Airway epithelial cell (primary cell): Measurements from ENCODE around the gene MRLN.

DNA sequence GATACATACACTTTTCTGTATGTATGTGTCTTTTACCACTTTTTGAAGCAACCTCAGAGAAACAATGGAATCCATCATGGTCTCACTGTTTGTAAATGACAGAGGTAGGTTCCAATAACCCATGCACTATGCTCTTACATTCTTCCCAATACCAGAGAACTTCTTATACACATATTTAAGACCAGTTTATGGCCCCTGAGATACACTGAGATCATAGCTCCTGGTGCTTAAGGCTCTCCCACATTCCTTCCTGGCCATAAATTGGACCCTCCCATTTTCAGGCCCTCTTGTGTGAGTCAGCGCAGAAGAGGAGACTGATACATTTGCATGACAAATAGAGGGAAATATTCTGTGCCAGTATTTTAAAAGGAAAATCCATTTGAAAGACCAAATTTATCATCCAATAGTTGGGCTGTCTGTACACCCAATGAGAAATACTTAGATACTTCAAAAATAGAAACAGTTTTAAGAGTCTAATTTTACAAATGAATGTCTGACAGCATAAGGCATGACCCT is 35.4 kb downstream of the SLC16A9 start:
- RAMPAGE, long total RNA = no peak

DNA sequence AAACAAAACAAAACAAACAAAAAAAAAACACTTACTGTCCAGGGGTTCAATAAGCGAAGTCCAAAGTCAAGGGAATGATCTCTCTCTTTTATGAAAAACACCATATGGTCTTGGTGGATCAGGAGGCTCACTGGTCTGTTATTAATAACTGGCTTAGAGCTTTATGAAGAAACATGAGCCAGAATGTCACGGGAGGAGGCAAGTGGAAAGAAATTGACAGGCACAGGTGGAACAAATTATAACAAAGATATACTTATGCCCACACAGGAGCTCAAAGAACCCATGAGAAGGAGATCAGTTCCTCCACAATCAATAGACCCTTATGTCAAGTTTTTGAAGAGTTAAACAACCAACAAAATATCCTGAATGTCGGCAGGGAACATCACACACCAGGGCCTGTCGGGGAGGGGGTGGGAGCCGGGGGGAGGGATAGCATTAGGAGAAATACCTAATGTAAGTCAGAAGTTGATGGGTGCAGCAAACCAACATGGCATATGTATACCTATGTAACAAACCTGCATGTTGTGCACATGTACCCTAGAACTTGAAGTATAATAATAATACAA is at the start of gene MRLN:
Gene MRLN, minus strand, starts transcription at position 137 of the 566 bp plus-strand sequence.
- RAMPAGE, long total RNA = no peak

DNA sequence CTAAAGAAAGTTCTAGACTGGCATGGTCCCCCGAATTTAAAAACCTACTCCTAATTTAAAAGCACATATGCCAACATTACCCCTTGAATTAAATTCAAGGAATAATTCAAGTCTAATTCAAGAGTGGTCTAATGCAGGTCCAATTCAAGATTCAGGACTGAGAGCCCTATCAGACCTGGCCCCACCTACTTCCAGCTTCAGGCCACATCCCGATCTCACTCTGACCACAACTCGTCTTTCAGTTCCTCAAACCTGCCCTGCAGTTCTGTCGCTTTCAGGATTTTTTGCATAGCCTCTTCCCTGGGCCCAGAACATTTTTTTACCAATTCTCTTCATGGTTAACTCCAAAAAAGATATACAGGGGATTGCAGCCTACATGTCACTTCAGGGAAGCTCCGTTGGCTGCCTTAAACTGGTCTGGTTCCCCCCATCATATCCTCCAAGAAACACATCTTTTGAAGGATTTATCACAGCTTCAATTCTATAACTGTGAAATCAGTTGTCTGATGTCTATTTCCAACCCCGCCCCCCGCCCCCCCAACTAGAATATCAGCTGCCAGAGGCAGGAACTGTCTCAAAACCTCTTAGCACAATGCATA is 20.9 kb downstream of the CCDC6 start:
- RAMPAGE, long total RNA = no peak

DNA sequence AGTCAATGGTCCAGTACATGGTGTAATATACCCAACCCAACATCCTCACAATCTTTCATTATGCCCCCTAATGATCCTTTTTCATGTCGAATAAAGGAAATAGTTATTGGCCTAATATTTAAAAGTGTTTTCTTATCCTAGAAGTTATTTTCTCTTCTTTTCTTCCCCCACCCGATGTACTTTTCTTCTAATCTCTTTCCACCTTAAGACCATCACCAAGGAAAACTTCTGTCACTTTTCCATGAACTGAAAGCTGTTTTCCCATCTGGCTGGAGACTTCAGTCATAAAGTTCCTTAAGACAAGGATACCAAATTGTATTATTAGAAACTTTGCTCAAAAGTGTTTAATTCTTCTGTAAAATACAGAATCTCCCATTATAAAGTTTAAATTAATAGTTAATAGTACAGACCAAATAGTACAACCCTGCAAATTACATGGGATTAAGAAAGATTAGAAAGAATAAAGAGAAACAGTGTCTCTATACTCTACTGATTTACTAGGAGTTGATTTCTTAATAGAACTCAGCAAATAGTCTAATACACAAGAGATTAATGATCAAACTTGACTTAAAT is 238.5 kb upstream of the CCDC6 start:
- RAMPAGE, long total RNA = no peak

DNA sequence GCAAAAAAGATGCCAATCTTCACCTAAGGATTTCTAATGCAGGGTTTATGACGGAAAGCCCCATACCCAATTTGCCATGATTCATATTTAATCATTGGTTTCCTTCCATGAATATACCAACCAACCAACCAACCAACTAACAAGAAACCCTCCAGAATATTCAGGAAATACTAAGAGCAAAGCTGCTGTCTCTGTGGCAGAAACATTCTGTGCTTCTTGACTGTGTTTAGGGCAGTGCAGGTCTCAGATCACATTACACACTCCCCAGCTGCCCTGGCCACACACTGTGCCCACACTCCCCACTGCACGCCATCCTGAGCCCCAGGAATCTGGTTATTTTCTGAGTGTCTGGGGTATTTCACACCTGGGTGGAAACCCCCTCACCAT is 183.6 kb upstream of the ANK3 start:
- RAMPAGE, long total RNA = no peak

GRCh38 chr10:60732103-60733221 is 45.8 kb upstream of the CDK1 start:
- RAMPAGE, long total RNA = no peak

DNA sequence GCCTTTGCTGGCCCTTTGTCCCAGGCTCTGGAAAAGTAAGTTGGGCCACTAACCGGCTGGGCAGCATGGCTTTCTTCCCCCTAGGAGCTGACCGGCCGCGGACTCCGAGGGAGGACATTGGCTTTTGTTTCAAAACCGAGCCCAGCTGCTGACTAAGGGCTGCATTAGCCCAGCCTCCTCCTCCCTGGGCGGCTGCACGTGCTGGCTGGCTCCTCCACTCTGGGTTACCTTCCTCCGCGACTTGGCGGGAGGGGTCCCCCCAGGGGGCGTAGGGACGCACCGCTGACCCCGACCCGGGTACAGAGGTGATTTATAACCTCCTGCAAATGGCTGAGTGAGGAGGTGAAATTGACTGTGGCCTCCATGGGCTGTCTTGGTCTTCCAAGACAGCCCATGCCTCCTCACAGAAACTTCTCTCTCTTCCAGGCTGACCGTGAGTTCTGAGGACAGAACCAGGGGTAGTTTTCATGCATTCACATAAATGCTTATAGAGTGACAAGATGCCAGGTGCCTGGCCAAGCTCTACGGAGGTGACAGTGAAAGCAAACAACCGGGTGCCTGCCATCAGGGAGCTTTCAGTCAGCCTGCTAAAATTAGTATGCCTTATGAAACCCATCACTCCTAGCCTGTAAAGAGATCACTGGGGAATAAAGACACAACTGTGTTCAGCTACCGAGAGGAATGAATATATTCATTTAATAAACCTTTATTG is 768 bp upstream of the RHOBTB1 start:
- RAMPAGE, long total RNA = no peak

- RAMPAGE, long total RNA = no peak
Observed at GRCh38 chr10:60978437-60978778, 34.4 kb upstream of the RHOBTB1 start.

GRCh38 chr10:61211297-61211727 is 241.9 kb downstream of the TMEM26 start:
- RAMPAGE, long total RNA = no peak

DNA sequence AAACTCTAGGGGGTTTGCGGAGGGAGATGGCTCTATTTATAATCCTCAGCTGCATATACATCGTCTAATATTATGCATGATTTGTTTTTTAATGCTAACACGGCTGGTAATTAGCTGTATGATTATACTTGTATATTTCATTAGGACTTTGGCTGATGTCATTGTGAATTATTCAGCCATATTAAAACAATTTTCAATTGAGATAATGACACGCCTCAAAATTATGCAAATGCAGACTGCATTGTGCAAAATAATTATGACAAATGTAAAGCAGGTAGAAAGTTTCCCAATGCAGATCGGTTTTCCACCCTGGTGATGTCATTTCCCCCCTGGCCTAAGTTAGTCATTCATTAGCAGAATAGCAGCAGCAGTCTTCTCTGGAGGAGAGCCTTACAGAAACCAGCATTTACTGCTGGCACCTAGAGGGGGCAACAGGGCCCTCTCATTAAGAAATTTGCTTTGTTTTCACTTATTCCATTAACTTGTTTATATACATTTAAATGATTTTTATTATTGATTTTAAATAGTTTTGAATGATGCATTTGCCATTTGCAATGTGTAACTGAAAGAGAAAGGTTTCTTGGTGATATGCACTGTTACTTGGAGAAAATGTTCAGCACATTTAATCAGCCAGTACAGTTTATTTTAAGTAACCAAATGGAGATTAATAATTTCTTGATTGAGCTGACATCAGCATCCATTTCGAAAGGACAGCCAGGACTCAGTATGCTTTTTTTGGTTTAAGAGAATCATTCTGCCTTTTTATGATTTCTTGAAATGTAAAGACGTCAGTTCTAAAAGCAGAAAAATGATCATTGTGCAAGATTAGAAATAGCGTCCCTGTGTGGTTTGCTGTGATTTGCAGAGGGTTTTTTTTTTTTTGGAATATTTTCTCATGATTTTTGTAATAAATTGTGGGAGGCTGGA is 3.3 kb downstream of the ARID5B start:
- RAMPAGE, long total RNA = no peak

- RAMPAGE, long total RNA = no peak
Observed at GRCh38 chr10:61992069-61992544, 90.6 kb downstream of the ARID5B start.

- RAMPAGE, long total RNA = no peak
Observed at GRCh38 chr10:61994498-61994884, 93.0 kb downstream of the ARID5B start.

- RAMPAGE, long total RNA = no peak
Observed at GRCh38 chr10:62043215-62043913, 141.9 kb downstream of the ARID5B start.

GRCh38 chr10:62049529-62049808 is 148.0 kb downstream of the ARID5B start:
- RAMPAGE, long total RNA = no peak

DNA sequence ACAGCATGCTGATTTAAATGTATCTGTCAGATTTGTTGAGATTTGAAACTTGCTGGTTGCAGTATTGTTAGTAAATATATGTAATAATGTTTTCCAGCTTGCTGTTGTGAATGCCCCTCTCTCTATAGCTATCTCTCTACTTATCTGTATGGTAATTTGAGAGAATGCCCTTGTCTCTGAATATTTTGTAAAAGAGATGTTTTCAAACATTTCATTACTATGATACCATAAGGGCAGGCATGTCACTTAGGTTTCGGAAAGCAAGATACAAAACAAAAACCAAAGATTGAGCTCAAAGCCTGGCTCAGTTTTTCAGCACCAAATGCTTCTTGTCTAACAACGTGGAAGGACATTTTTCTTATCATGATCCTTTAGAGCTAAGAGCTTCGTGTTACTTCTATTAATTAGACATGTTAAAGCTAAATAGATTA is 148.8 kb downstream of the ARID5B start:
- RAMPAGE, long total RNA = no peak

DNA sequence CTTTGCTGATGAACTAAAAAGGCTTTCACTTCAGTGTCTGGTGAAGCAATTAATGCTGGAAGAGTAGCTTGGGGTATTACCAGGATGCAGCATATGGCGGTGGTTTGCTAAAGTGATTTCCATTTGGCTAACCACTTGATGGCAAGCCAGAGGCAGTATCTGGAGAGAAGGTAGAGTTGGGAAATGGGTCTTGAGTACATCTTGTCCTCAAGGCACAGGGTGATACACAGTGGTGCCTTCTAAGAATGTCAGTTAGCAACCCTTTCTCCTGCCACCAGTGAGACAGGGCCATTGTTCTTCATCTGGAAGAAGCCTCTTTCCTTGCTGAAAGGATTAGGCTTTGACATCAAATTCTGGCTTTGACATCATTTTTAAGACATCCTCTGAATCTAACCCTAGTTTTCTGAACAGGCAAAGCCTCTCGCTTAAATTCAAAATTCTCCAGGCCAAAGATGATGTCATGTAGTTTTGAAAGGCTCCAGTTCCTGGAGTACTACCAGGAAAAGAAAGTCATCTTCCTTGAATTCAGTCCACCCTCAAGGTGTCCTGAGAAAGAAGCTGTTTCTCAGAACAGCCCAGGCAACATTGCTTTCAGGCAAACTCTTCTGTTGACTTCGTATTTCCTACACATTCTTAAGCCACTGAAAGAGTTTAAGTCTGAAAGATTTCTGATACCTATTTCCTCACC is 162.4 kb downstream of the ARID5B start:
- RAMPAGE, long total RNA = no peak

GRCh38 chr10:62183269-62183908 is 85.3 kb downstream of the RTKN2 start:
- RAMPAGE, long total RNA = no peak

GRCh38 chr10:62186944-62187759 is 81.5 kb downstream of the RTKN2 start:
- RAMPAGE, long total RNA = no peak

DNA sequence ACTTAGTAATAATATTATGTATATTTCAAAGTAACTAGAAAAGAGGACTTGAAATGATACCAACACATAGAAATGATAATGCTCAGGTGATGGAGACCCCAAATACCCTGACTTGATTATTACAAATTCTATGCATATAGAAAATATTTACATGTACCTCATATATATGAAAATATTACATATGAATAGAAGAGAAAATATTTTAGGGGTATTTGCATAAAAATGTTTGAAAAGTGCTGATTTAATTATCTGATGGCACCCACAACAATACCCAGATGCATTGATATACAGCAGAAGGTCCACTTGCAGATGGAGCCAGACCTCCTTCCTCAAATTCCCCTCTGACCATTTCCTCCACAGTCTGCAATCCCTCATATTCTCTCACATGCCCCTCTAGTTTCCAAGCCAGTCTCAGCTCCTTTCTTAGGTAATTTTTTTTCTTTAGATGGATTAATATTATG is 6.3 kb upstream of the RTKN2 start:
- RAMPAGE, long total RNA = no peak

DNA sequence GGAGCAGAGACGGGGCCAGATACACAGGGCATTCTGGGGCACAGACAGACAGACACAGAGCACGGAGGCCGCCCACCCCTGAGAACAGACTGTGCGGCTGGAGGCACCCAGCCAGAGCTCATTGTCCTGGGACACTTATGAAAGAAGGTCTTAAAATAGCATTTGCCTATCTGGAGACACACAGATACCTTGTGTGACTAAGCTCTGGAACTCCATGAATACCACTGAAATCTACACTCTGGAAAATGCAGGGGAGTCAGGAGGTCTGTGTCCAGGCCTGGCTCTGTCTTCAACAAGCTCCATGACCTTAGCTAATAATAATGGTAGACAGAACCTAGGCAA is 41.3 kb upstream of the ADO start:
- RAMPAGE, long total RNA = no peak